GM23338 (cell line): ENCODE measurements around the genes HEG1, ROPN1B, CHST13 and TXNRD3.

DNA sequence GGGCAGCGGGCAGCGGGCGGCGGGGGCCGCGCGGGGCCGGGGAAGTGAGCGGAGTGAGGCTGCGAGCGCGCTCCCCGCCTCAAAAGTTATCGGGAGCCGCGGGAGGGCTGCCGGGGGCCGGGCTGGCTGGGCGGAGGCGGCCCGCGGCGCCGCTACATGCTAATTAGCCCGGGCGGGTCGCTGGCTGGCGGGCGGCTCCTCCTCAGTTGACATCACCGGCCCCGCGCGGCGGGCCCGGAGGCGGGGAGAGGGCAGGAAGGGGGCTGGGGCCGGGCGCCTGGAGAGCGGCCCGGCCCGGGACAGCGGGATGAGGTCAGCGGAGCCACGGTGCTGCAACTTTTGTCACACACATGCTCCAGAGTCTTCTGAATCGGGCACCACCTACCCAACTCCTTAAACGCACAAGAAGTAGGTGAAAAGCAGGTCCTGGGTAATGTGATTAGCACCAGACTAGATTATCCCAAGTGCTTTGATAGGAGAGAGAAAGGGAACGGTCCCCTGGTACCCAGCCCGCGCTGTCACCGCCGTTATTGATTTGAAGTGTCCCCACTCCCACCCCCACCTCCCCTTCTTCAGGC, at the start of gene HEG1:
TSS of gene HEG1 (minus strand) at position 55 of the 578 bp plus-strand sequence.
- PRO-cap = bidirectional peak, plus-strand start at position 205 of the sequence, minus-strand start at position 55 of the sequence; bidirectional peak, plus-strand start outside the sequence, minus-strand start at position 367 of the sequence
- RAMPAGE, long total RNA = no peak

- PRO-cap = bidirectional peak, plus-strand start at chr3:125120350, minus-strand start at chr3:125120093; bidirectional peak, plus-strand start at chr3:125120572, minus-strand start at chr3:125120540; bidirectional peak, plus-strand start at chr3:125121045, minus-strand start at chr3:125120819
- RAMPAGE, long total RNA = no peak
Observed at GRCh38 chr3:125120280-125121241, 64.8 kb upstream of the HEG1 start.

- PRO-cap = no peak
- RAMPAGE, long total RNA = no peak
Observed at GRCh38 chr3:125163906-125164591, 48.5 kb downstream of the SLC12A8 start.

DNA sequence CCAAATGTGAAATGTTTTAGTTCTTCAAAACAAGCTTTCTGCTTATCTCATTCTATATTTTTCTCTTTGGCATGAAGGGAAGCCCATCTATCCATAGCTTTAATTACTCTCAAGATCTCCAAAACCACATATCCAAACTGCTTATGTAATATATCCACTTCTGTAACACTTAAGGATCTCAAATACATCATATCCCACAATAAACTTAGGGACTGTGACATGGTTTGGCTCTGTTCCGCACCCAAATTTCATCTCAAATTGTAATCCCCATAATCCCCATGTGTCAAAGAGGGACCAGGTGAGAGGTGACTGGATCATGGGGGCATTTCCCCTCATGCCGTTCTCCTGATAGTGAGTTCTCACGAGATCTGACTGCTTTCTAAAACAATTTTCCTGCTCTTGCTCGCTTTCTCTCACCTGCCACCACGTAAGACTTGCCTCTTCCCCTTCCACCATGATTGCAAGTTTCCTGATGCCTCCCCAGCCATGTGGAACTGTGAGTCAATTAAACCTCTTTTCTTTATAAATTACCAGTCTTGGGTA, 32.5 kb upstream of the SLC12A8 start:
- PRO-cap = no peak
- RAMPAGE, long total RNA = no peak

- PRO-cap = no peak
- RAMPAGE, long total RNA = no peak
Observed at GRCh38 chr3:125885990-125886512, 82.9 kb upstream of the ROPN1B start.

- PRO-cap = bidirectional peak, plus-strand start at chr3:125916601, minus-strand start at chr3:125916358
- RAMPAGE, long total RNA = start-site peak on the plus strand at chr3:125916604-125916621, 38 and 11 reads in 2 replicates
Observed at GRCh38 chr3:125916455-125917014, 52.4 kb upstream of the ROPN1B start.

DNA sequence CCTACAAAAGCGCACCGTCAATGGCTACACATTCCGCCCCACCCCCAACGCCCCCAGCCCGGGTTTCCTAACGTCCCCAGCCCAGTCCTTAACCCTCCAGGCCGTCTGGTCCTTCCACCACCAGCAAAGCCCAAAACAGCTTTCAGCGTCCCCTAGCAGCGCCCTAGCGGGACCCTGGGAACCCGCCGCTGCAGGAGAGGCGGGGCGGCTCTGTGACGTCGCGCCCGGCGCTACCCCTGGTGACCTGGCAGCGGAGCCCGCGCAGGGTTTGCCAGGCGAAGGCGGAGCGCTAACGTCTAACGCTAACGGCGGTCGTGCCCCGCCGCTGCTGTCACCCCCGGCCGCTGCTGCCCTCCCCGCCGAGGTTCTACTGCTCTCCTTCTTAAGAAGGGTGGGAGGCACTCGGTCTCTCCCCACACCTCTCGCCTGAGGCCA, at the start of gene ROPN1B:
TSS of gene ROPN1B (plus strand) at position 264 of the 435 bp plus-strand sequence.
- PRO-cap = no peak
- RAMPAGE, long total RNA = no peak

DNA sequence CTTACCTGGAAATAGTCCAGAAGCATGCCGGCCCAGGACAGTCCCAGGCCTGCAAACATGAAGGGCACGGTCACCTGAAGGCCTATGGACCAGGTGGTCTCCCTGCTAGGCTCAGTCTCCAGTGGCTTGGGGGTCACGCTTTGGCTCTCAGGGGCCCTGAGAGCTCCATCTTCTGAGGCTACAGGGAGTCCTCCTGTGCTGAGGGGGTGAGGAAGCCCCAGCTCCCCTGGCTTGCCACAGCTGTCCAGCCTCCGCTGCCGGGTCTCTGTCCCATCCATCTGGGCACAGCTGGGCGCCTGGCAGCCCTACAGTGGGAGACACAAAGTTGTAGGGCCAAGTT, 16.0 kb downstream of the SLC41A3 start:
- PRO-cap = no peak
- RAMPAGE, long total RNA = no peak

DNA sequence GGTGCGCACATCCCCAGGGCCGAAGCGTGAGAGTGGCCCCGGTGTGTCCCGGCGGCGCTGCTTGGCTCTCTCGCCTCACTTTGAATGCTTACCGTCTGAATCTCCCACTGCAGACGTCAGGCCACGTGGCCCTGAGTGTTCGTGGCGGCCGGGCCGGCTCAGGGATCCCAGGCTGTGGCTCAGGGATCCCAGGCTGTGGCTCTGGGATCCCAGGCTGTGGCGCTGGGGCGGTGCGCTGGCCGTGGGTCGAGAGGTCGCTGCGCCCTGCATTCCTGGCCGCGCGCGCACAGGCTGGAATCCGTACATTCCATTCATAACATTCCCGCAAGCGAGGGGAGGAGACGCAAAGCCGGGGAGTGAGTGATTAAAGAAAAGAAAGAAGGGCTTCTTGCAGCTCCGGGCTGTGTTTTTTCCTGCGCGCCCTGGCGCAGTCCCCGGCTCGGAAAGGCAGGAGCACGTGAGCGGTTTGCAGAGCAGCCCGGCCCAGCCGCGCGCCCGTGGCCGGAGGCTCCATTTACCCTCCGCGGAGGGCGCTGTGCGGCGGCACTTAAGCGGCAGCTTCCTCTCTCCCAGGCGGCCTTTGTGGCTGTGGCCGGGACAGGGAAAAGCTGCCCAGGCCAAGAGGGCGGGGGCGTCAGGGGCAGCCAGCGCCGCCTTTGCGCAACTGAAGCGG, 87.0 kb upstream of the ALDH1L1 start:
- PRO-cap = bidirectional peak, plus-strand start at position 314 of the sequence, minus-strand start at position 590 of the sequence
- RAMPAGE, long total RNA = no peak

- PRO-cap = no peak
- RAMPAGE, long total RNA = no peak
Observed at GRCh38 chr3:126353573-126354733, 3.3 kb downstream of the KLF15 start.

GRCh38 chr3:126356313-126357044, 729 bp downstream of the KLF15 start:
- PRO-cap = bidirectional peak, plus-strand start at chr3:126356933, minus-strand start at chr3:126357013
- RAMPAGE, long total RNA = no peak

- PRO-cap = no peak
- RAMPAGE, long total RNA = no peak
Observed at GRCh38 chr3:126441409-126442082, 34.1 kb downstream of the ZXDC start.

GRCh38 chr3:126468178-126468870, 7.4 kb downstream of the ZXDC start:
- PRO-cap = no peak
- RAMPAGE, long total RNA = no peak

DNA sequence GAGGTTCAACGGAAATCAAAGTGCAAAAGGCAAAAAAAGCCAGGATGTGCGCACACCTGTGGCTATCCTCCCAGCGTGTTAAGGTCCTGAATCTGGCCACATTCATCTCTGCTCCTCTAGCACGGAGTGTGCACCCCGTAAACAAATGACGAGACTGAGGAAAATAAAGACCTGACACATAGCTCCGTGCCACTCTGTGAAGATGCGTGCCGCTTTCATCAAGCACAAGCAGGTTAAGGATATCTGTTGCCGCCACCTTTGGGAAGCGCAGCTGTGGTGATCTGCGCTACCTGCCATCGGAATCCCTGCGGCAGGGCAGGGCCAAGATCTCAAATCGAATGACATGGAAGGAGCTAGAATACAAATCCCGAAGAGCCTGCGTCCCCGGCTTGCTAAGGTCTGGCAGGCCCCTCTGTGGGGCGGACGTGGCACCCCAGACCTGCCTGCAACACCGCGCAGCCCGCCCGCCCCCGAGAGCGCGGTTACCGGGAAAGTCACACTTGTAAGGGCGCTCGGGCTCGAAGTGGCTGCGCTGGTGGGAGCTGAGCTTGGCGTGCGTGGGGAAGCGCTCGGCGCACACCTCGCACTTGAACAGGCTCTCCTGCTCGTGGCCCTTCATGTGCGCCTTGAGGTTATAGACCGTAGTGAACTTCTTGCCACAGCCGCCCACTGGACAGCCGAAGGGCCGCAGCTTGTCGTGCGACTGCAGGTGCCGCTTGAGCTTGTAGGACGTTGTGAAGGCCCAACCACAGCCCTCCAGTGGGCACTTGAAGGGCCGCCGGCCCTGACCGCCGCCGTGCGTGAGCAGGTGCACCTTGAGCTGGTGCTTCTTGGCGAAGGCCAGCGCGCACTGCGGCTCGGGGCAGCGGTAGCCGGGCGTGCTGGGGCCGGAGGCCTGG, 969 bp downstream of the ZXDC start:
- PRO-cap = bidirectional peak, plus-strand start at position 503 of the sequence, minus-strand start at position 307 of the sequence; bidirectional peak, plus-strand start outside the sequence, minus-strand start at position 646 of the sequence
- RAMPAGE, long total RNA = no peak

- PRO-cap = bidirectional peak, plus-strand start at chr3:126524333, minus-strand start at chr3:126524235; bidirectional peak, plus-strand start at chr3:126524650, minus-strand start at chr3:126524525
- RAMPAGE, long total RNA = no peak
Observed at GRCh38 chr3:126523753-126525129, at the start of gene CHST13. Gene CHST13, plus strand, starts transcription at chr3:126524155.

DNA sequence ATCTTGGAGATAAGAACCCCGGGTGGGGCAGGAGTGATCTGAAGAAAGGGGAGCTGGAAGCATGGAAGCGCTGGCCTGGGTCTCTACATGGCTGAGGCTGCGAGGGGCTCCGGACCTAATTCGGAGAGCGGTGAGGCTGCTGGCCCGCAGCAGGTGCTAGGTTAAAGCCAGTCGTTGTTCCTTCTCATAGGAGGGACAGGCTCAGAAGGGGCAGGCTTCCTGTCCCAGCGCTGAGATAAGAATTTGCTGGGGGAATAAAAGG, 17.0 kb downstream of the CHST13 start:
- PRO-cap = no peak
- RAMPAGE, long total RNA = no peak

DNA sequence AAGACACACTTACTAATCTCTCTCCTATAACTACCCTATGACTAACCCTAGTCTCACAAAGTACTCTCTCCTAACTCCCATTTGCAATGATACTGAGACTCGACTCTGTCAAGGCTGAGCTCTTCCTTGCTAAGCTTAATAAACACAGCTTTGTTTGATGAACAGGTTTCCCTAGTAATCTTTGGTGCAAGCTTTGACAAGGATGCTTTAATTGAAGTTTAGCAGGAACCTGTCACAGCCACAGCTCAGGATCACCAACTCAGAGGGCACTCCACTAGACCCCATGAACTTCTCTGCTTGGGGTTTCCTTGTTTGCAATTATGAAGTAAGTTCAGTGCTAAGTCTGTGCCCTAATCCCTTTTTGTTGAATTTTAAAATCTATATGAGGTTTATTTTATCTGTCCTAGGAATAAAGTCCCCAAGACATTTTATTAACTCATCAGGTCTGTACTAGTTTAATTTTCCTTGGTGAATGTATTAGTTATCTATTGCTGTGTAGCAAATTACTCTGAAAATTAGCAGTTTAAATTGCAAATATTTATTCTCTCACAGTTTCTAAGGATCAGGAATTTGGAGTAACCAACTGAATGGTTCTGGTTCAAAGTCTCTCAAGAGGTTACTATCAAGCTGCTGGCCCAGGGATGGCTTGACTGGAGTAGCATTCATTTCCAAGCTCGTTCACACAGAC, 45.5 kb upstream of the C3orf22 start:
- PRO-cap = no peak
- RAMPAGE, long total RNA = no peak

GRCh38 chr3:126654134-126655419, at the start of gene TXNRD3:
Gene TXNRD3, minus strand, starts transcription at chr3:126655124.
- PRO-cap = unidirectional peak, plus-strand start at chr3:126654589; bidirectional peak, plus-strand start at chr3:126654785, minus-strand start at chr3:126654756; bidirectional peak, plus-strand start at chr3:126655256, minus-strand start at chr3:126655122
- RAMPAGE, long total RNA = no peak

GRCh38 chr3:126750546-126751043, 46.6 kb downstream of the CHCHD6 start:
- PRO-cap = bidirectional peak, plus-strand start at chr3:126750946, minus-strand start at chr3:126750700
- RAMPAGE, long total RNA = no peak

GRCh38 chr3:127226934-127227617, 34.1 kb downstream of the PRR23E start:
- PRO-cap = no peak
- RAMPAGE, long total RNA = no peak